ENCODE measurements around the gene NOMO3.

DNA sequence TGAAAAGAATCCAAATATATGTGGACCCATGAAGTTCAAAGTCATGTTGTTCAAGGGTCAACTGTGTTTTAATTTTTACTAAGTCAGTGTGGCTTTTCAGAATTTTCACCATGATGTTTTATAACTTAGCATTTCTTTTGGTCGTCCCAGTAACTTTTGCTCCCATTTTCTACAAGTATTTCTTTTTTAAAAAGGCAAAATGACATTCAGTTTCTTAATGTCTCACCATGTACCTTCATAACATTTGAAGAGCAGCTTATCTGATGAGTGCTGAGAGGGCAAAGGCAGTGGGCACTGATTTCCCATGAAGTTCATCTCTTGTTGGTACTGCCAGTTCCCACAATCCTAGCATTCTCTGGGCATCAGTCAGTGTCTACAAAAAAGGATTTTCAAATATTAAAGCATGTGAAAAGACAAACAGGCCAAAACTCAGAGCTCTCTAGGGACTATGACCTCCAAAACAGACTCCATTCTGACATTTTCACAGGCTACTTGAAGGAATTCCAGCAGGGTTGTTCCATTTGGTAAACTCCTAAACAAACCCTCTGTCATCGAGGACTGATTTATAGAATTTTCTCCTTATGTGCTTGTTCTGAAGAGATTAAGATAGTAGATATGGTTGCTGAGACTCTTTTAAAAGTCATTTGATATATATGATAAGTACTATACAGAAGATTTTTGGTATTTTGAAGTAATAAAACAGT lies 80.4 kb downstream of the MRTFB start:
- PRO-cap: no peak

GRCh38 chr16:14186105-14187259 lies 115.4 kb downstream of the MRTFB start:
- PRO-cap: bidirectional peak, plus-strand start at chr16:14186720, minus-strand start at chr16:14186578

- PRO-cap: bidirectional peak, plus-strand start at chr16:14302244, minus-strand start at chr16:14302100
Observed at GRCh38 chr16:14302206-14303143, 231.4 kb downstream of the MRTFB start.

GRCh38 chr16:14310368-14311117 lies 239.4 kb downstream of the MRTFB start:
- PRO-cap: no peak

- PRO-cap: no peak
Observed at GRCh38 chr16:14345413-14345716, 274.2 kb downstream of the MRTFB start.

GRCh38 chr16:14345780-14346193 lies 274.7 kb downstream of the MRTFB start:
- PRO-cap: no peak

GRCh38 chr16:14364519-14365183 lies 265.4 kb downstream of the PARN start:
- PRO-cap: no peak

- PRO-cap: no peak
Observed at GRCh38 chr16:14668598-14669105, 25.5 kb downstream of the PLA2G10 start.

- PRO-cap: no peak
Observed at GRCh38 chr16:14672378-14673091, 21.6 kb downstream of the PLA2G10 start.

GRCh38 chr16:14917972-14918877 lies 19.0 kb upstream of the NPIPA1 start:
- PRO-cap: no peak

DNA sequence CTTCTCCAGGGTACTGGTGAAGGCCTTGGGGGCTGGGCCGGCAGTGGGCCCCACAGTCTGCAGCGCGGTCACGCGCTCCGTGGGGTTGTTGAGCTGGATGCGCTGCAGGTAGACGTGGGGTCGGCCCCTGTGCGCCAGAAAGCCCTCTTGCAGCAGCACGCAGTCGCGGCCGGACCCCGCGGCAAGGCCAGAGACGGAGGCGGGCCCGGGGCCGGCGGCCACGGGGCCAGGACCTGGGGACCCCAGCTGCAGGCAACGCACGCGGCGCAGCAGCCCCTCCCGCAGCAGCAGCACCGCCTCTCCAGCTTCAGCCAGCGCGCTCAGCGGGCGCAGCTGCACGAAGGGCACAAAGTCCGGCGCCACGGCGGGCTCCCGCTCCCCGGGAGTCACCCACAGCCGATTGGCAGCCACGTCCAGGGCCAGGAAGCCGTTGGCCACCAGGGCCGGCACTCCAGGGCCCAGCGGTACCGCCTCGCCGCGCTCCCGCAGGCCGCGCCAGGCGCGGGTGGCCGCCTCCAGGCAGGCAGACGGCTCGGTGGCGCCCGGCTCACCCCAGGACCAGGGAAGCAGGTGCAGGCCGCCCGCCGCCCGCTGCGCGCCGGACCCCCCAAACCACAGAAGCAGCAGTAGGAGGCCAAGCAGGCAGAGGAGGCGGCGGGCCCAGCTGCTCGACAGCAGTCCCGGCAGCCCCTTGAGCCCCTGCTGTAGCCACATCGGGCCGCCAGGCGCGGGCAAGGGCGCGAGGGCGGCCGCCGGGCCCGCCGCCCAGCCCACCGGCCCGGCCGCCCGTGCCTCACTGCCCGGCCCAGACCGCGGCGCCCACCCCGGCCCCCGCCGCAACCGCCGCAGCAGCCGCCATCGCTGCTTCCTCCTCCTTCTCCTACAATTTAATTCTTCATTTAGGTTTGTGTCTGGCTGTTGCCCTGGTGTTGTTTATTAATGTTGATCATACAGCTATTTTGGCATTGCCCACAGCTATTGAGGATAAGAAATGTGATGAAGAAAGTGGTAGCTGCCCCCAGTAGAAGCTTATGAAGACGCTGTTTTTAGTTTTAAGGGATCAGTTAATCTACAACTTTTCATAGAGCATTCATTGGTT lies 15.0 kb downstream of the PDXDC1 start:
- PRO-cap: no peak

DNA sequence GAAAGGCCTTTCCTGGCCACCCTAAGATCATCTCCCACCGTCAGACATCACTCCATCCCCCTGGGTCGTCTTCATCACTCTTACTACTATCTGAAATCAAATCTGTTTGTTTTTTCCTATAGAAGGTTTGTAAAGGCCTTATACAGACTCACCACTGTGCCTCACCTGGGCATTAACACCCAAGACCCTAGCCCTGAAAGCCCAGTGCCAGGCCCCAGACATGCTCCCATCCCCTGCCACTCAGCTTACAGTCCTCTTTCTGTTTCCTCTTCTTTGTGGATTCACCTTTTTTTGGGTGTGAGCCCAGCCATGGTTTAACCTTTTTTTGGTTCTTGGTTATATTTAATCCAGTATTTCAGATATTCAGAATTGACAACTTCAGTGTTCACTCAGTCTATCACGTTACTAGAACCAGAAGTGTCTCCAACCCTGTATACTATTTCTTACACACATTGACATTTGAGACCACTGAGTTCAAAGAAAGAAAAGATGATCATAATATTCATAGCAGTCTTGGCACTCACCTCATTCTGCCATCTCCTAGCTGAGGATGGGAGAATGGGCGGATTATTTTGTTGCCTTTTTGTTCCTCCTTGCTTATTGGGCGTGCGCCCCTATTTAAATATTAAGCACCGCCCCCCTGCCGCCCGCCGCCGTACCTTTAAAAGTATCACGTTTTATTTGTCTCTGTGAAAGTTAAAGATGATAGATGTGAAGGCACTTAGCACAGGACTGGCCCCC lies 30.9 kb downstream of the NTAN1 start:
- PRO-cap: no peak

DNA sequence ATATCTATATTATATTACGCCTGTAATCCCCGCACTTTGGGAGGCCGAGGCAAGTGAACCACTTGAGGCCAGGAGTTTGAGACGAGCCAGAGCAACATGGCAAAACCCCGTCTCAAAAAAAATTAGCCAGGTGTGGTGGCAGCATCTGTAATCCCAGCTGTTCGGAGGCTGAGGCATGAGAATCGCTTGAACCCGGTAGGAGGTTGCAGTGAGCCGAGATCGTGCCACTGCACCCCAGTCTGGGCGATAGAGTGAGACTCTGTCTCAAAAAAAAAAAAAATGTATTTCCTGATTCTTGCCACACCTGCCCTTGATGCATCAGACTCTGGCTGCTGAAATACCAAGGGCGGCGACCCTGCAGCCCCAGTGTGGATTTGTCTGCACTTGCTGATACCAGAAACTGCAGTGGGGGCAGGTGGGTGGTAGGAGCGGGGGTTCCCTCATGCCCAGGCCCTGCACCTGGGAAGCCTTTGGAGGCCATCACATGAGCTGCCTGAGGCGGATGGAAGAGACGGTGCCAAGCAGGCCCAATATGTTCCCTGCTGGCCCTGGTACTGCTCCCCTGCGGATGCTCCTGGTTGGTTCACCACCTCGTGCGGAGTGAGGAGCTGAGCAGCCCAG lies 50.8 kb downstream of the MARF1 start:
- PRO-cap: no peak

- PRO-cap: no peak
Observed at GRCh38 chr16:15601263-15601900, 41.6 kb downstream of the MARF1 start.

DNA sequence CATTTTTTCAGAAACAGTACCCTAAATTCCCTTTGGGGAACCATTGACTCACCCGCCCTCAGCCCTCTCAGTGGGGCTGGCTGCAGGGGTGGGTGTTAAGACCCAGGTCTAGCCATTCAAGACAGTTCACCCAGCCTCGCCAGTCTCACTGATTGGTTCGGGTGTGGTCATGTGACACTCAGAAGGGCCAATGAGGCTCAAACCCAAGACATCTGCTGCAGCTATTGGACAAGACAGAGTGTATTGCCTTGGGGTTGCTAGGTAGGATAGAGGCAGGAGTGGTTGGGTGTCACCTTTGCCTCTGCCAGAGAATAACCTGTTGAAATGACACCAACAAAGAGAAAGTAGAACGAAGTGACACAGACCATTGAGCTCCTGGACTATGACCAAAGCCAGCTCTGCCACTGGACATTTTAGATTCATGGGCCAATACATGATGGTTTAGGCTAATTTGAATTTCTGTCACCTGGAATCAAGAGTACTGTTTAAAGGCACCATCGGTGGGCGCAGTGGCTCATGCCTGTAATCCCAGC lies 19.7 kb upstream of the CEP20 start:
- PRO-cap: no peak

- PRO-cap: no peak
Observed at GRCh38 chr16:15950846-15951315, 1.5 kb downstream of the ABCC1 start.

- PRO-cap: no peak
Observed at GRCh38 chr16:16014377-16015219, 65.2 kb downstream of the ABCC1 start.

DNA sequence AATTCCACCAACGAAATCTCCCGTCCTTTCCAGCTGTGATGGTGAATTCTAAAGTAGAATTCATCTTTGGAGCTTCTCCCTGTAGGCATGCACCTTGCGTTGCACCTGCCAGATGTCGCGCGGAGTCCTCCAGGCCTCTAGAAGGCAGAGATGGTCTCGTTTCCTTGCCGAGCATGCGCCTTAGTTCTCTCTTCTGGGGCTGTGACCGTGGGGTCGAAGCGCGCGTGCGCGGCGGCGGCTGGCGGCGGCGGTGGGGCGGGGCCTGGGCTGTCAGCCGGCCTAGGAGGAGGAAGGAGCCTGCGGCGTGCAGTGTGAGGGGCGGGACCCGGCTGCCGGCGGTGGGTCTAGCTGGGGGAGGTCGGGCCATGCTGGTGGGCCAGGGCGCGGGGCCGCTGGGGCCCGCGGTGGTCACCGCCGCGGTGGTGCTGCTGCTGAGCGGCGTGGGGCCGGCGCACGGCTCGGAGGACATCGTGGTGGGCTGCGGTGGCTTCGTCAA lies at the start of gene NOMO3:
Gene NOMO3 (plus strand): TSS at position 227 of the 496 bp plus-strand sequence.
- PRO-cap: no peak

- PRO-cap: no peak
Observed at GRCh38 chr16:17289695-17290046, 181.1 kb downstream of the XYLT1 start.

DNA sequence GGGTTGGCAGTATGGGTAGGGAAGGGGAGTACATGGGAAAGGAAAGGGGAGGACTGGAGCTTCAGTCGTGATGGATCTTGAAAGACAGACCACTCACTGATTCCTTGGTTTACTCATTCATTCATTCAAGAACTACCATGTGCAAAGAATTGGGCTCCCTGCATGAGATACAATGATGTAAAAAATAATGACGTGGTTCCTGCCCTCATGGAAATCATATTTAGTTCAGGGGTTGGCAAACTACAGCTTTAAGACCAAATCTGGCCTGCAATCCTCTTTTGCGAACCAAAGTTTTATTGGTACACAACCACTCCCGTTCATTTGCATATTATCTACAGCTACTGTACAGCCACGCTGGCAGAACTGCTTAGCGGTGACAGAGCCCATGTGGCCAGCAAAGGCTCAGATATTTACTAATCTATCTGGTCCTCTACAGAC lies 167.8 kb downstream of the XYLT1 start:
- PRO-cap: no peak

All from gallbladder (tissue), 1 donor.